ENCODE data around the genes KRT1, TNS2, ZNF740 and PRR13.

DNA sequence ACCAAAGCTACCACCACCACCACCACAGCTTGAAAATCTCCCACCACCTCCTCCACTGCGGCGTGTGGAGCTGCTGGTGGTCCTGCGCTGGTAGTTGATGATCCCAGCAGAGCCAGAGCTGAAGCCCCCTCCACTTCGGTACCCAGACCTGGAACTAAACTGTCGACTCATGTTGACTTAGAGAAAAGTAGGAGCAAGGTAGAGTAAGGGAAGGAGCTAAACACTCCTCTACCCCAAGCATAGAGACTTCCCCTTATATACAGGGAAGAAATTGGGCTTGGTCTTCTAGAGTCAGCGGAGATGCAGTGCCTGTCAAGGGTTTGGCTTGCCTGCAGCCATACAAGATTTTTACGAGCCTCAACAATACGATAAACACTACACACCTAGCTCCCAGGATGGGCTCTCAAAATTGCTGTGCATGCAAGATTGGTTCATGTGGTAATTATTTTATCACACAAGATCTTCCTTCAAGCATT, at the start of gene KRT1:
Gene KRT1, minus strand, starts transcription at position 230 of the 476 bp plus-strand sequence.
- PRO-cap, result no peak

GRCh38 chr12:52713966-52715091, 11.0 kb upstream of the KRT77 start:
- PRO-cap, result no peak

GRCh38 chr12:52872876-52873435, 24.2 kb upstream of the KRT78 start:
- PRO-cap, result no peak

GRCh38 chr12:52942752-52943316, 6.1 kb upstream of the KRT18 start:
- PRO-cap, result no peak

GRCh38 chr12:52946832-52947386, 2.0 kb upstream of the KRT18 start:
- PRO-cap, result no peak

- PRO-cap, result no peak
These were observed 3.7 kb downstream of the KRT18 start for GRCh38 chr12:52952609-52953025.

GRCh38 chr12:53049345-53050489, at the start of gene TNS2:
TNS2 (plus strand) TSS chr12:53050065.
- PRO-cap, result bidirectional peak, plus-strand start at chr12:53049813, minus-strand start at chr12:53049696

GRCh38 chr12:53050785-53051471, 1.1 kb downstream of the TNS2 start:
- PRO-cap, result bidirectional peak, plus-strand start at chr12:53051421, minus-strand start at chr12:53051396

- PRO-cap, result no peak
These were observed 10.5 kb downstream of the SPRYD3 start for GRCh38 chr12:53068644-53069154.

DNA sequence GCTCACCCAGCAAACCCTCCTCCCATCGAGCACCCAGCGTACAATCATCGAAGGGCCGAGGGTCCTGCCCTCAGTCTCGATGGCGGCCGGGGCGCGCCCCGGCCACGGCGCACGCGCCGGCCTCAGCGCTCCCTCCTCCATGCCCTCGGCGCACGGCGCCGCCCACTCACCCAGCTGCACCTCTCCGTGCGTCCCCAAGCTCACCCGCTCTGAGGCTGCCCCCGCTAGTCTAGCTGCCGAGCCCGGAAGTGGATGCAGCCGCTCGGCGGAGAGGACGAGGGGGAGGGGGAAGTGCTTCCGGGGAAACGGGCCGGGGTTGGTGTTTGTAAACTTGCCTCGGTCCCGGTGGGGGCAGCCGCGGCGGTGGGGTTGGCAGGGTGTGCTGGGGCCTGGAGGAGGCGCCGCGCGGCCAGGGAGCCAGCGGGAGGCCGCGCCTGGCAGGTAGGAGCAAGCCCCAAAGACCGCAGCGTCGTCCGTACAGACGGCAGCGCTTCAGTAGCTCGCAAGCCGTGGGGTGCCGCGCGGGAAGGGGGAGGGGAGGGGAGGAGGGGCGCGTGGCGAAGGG, at the start of gene ZNF740:
Gene ZNF740, plus strand, starts transcription at position 326 of the 565 bp plus-strand sequence.
- PRO-cap, result bidirectional peak, plus-strand start at position 300 of the sequence, minus-strand start at position 78 of the sequence

DNA sequence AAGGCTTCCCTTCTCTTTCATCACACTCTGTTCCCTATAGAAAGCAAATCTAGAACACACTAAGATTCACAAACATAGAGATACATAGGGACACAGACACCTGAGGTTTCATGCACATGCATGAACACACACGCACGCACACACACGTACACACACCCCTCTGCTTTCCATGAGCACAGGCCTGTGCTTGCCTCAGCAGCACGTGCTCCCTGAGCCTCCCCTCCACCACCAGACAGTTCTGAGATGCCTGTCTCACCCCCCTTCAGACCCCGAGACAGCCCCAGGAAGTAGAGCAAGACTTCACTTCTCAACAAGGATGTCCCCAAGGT, 8.1 kb downstream of the RARG start:
- PRO-cap, result no peak

DNA sequence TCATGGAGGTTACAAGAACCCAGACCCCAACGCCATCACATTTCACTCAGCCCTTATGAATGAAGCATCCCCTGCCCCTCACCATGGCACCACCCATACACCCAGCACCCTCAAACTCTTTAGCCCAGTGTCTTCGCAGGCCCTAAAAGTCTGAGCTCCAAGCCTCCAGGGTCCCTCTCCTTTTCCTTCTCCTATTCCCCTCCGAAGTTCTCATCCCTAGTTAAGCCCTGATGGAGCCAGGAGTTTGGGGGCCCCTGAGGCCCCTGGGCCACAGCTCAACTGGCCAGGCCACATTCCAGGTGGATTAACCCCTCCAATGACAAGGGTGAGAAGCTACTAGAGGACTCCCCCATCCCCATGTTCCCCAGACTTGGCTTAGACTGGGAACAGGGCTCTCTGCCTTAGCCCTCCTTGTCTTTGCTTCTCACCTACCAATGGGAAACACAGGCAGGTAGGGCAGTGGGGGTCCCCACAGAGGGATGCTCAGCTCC, 2.6 kb downstream of the RARG start:
- PRO-cap, result no peak

DNA sequence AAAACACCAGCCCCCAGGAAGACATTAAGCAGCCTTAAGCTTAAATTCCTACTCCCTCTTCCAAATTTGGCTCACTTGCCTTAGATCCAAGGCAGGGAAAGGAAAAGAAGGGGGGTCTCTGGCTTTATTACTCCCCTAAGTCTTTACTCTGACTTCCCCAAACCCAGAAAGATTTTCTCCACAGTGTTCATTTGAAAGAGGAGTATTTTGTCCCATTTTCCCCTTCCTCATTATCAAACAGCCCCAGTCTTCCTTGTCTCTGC, 8.4 kb upstream of the AMHR2 start:
- PRO-cap, result no peak

DNA sequence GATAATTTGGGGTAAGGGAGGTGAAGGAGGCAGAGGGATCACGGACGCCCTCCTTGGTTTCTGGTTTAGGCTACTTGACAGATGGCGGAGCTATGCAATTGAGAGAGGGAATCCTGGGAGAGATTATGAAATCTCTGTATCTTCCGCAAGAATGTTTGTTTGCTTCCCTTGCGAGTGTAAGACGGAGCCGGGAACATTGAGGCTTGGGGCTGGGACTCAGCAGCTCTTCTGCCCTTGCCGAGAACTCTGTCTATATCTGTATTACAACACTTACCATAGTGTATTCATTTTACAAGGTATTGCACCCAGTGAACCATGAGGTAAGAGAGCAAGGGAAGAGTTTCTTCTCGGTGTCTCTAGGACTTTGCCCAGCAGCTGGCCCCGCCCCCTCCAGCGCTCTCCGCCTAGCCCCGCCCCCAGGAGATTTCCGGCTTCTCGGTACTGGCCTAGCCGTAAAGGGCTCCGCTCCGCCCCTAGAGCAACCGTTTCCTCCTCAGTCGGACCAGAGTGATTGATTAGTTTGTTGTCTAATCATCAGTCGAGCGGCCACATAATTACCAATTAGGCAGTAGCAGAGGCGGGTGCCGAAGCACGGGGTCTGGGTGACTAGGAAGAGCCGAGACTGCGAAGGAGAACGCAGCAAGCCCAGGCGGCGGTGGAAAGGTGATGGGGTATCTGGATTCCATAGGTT, at the start of gene PRR13:
Gene PRR13, plus strand, starts transcription at position 605 of the 691 bp plus-strand sequence.
- PRO-cap, result bidirectional peak, plus-strand start at position 179 of the sequence, minus-strand start at position 67 of the sequence; bidirectional peak, plus-strand start at position 609 of the sequence, minus-strand start at position 366 of the sequence

- PRO-cap, result no peak
These were observed 2.4 kb downstream of the PCBP2 start for GRCh38 chr12:53453918-53455174.

DNA sequence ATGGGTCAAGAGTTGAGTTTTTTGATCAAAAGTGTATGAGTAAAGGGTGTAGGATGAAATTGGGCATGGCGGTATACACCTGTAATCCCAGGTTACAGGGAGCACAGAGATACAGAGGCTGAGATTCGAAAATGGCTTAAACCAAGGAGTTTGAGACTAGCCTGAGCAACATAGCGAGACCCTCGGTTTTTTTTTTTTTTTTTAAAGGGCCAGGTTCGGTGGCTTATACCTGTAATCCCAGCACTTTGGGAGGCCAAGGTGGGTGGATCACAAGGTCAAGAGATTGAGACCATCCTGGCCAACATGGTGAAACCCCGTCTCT, 19.1 kb downstream of the PCBP2 start:
- PRO-cap, result no peak

DNA sequence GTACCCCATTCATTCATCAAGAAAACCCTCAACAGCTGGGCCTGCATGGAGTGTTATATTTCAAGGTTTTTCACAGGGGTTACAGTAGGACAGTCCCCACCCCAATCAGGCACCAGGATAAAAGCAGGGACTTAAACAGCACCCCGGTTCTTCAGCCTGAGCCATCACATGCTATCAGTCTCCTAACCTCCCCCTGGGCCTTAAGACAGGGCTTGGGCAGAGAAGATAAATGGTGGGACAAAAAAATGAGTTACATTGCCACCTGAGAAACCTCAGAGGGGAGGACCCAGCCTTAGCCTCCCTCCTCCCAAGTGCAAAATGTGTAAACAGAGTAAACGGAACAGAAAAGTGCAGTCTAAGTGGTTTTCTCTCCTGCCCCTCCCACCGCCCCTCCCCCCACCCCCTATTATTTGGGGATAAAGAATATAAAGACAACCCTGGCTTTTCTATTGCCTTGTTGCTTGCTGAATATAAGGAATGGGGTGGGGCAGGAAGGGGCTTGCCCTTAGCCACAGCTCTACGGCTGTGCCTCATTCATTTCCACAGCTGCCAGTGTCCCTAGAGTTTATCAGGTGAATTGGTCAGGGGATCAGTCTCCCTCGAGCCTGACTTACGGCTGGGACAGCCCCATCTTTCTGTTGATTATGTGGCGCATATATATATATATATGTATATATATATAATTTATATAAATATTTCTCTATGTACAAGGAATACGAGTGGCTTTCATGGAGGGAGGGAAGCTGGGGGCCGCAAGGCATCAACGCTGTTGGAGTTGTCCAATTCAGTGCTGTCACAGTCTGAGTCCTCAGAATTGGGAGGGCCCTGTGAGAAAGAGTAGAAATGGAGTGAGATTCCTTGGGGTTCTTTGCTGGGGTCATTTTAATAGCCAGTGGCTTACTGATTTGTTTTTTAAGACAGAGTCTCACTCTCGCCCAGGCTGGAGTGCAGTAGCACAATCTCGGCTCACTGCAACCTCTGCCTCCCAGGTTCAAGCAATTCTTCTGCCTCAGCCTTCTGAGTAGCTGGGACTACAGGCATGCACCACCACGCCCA, 18.5 kb downstream of the MAP3K12 start:
- PRO-cap, result no peak

GRCh38 chr12:53499900-53500578, 781 bp upstream of the MAP3K12 start:
- PRO-cap, result bidirectional peak, plus-strand start at chr12:53500266, minus-strand start at chr12:53500167

DNA sequence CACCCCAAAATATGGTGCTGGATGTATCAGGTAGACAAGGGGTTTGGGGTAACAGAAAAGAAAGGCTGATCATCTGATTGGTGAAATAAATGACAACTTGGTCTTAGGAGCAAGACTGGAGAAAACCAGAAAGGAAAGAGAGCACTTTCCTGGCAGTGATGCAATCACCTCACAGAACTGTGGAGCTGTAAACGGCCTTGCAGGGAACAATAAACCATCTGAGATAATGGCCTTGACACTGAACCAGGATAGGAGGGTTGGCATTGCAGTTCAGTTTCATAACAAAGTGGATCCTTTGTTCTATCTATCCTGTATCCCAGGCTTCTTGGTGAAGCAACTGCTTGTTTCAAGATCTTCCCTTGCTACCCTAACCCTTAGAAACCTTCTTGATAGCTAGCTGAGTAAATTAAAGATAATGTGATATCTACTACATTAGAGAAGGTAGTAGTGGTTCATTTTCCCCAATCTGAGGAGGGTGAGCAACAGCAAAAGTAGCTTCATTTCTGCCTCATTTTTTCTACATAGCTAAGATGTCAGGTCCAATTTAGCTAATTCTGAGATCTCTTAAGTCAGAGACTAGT, 31.2 kb upstream of the NPFF start:
- PRO-cap, result no peak

- PRO-cap, result no peak
These were observed 54.3 kb upstream of the NPFF start for GRCh38 chr12:53561325-53562233.

Data from bronchus (tissue), 1 donor.